ENCODE measurements around a stretch of chr21.

GRCh38 chr21:41583272-41584088 lies 75.5 kb upstream of the TMPRSS2 start:
- RRBS: no CpG with 5 or more reads among the region's 16 CpGs

DNA sequence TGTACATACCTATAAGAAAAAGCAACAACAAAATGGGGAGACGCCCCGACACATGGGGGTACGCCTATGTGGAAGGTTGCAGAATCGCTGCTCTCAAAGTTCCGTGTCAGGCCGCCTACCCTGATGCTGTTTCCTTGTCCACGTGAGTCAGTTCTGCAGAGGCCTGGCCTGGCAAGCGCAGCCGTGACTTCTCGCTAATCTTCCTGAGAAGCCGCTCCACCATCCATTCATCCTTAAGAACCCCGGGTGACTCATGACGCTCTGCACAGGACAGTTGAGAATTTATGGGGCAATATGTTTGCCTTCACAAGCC lies 122.2 kb upstream of the TMPRSS2 start:
- RRBS: no CpG with 5 or more reads among the region's 13 CpGs

DNA sequence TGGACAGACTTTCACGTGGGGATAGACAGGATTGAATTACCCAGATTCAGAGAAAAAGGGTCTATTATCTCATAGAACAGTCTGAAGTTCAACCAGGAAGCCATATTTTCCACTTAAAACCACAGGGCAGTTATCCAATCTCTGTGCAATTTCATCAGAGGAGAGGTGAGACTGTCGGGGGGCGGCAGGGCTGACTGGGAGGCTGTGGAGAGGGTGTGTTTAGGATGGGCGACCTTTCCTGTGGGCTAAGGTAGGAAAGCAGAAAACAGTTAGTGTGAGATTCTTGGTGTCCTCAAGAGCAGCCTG lies 124.4 kb downstream of the RIPK4 start:
- RRBS: no CpG with 5 or more reads among the region's 4 CpGs

DNA sequence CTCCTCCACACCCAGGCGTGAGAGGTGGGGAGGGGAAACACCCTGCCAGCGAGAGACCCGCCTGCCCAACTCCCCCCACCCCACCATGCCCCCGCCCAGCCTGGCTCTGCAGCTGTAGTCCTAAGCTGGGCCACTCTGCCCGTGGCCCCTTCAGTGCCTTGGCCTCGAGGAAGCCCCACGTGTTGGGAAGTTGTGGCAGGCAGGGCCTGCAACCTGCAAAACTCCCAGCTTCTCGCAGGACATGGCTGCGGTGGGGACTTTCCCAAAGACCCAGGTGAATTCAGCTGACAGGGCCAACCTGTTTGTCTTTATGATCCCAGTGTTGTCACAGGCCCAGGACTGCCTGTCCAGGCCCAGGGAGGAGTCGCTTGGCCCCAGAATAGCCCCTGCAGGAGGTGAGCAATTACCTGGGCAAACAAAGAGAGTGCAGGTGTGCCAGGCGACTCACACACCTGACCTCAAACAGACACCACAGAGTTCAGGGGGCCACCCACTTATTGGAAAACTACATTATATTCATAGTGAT lies 62.8 kb downstream of the RIPK4 start:
- RRBS: no CpG with 5 or more reads among the region's 11 CpGs

DNA sequence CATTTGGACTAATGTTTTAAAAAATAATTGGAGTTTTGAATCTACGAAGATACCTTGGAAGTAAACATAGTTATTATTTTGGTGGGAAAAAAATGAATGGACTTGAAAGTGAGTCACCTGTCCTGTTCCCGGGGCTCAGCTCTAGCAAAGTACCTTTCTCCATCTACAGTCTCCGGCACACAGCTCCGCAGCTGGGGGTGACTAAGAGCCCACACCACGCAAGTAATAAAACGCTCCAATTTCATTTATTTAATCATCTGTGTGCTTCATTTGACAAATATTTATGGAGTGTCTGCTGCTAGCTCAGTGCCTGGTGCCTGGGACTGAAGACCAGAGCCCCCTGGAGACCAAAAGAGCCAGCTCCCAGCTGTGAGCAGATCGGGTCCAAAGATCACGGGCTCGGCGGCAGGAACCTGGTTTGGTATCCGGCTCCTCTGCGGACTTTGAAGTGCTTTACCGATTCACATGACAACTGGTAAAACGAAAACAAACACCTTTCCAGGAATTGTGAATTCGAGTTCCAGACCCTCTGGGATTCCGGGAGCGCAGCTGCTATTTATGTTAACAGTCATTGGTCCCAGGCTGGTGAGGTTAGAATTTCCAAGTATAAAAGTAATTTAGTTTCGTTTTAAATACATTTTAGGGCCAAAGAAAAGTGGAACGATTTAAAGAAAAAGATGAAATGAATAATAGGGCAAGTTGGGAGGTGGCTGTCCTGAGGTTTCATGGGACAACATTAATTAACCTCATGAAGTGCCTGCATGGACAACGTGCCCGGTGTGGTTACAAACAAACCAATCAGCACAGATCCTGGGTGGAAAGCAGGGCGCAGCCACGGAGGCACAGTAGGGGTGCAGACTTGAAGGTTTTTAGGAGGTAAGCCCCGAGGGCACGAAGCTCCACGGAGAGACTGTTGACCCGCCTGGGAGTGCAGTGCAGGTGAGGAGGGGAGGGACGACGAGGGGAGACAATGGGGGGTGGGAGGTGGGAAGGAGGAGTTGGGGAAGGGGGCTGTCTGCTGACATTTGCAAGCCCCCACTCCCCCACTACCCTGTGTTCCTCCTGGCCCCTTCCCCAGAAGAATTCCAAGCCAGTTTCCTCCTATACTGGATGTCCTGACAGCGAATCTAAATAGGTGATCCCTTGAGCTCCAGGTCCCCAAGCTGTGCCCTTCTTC lies 2.0 kb upstream of the RIPK4 start:
- RRBS: 3% methylated on average over 5 of the region's 30 CpGs

DNA sequence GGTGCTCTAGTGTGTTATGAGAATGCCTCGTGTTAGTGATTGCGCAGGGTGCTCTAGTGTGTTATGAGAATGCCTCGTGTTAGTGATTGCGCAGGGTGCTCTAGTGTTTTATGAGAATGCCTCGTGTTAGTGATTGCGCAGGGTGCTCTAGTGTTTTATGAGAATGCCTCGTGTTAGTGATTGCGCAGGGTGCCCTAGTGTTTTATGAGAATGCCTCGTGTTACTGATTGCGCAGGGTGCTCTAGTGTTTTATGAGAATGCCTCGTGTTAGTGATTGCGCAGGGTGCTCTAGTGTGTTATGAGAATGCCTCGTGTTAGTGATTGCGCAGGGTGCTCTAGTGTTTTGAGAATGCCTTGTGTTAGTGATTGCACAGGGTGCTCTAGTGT lies 47.2 kb upstream of the RIPK4 start:
- RRBS: no CpG with 5 or more reads among the region's 14 CpGs

GRCh38 chr21:41920792-41921528 lies 32.9 kb downstream of the C2CD2 start:
- RRBS: no CpG with 5 or more reads among the region's 9 CpGs

- RRBS: no CpG with 5 or more reads among the region's 19 CpGs
Observed at GRCh38 chr21:41950797-41951752, 2.7 kb downstream of the C2CD2 start.

- RRBS: under 1% methylated on average over 49 of the region's 80 CpGs
Observed at GRCh38 chr21:42008956-42009795, 984 bp downstream of the ZBTB21 start.

GRCh38 chr21:42056400-42057532 lies 14.4 kb upstream of the UMODL1 start:
- RRBS: no CpG with 5 or more reads among the region's 31 CpGs

GRCh38 chr21:42057533-42058208 lies 13.4 kb upstream of the UMODL1 start:
- RRBS: no CpG with 5 or more reads among the region's 15 CpGs

- RRBS: no CpG with 5 or more reads among the region's 25 CpGs
Observed at GRCh38 chr21:42093769-42094683, 22.9 kb downstream of the UMODL1 start.

- RRBS: no CpG with 5 or more reads among the region's 24 CpGs
Observed at GRCh38 chr21:42221385-42222595, 2.9 kb downstream of the ABCG1 start.

- RRBS: no CpG with 5 or more reads among the region's 3 CpGs
Observed at GRCh38 chr21:42237663-42237946, 18.7 kb downstream of the ABCG1 start.

DNA sequence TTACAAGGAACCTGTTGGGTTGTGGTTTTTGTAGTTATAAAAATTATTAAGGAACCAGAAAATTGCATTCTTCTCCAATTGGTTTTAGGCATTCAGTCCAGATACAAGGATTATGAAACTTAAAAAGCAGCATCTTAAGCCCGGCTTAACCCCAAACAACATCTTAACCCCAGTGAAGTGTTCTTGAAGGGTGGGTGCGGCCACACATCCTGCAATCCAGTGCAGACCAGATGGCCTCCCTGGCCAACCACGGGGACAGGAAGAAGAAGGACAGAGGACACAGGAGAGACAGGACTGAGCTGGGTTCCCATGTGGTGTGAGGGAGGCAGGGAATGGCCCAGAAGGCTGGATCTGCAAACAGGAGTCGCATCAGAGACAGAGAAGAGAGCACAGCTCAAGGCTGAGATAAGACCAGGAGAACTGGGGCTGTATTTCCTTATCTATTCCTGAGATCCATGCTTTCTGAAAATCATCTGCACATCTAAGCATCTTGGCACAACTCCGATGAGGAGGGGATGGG lies 26.4 kb downstream of the ABCG1 start:
- RRBS: no CpG with 5 or more reads among the region's 5 CpGs

GRCh38 chr21:42300016-42300676 lies 15.1 kb downstream of the TFF3 start:
- RRBS: no CpG with 5 or more reads among the region's 9 CpGs

DNA sequence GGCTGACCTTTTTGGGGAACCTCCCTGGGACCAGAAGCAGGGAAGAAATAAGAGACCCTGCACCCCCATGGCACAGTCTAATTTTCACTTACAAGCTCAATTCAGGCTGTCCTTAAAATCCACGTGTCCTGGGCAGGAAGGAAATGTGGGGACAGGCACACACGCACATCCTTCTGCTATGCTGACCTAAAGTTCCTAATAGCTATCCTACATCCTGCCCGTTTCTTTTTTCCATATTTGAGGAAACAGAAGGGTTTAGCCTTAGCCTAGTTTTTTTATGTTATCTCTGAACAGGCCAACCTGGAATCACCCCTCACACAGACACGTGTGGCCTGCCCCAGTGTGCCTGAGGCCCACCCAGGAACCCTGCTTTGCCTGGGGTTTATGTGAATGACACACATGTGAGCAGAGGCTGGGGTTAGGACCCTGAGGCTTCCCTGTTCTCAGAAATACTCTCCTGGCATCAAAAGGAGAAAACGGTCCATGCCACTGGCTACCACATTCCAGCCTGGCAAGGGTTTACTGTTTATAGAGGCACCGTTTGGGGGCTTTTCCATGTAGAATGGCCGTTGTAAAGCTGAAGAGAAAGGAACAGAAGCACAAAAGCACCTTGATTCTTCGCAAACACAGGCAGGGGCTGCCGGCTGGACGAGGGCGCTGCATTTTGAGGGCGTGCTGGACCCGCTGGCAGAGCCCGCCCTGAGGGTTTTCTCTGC lies 13.3 kb downstream of the TFF3 start:
- RRBS: no CpG with 5 or more reads among the region's 14 CpGs

DNA sequence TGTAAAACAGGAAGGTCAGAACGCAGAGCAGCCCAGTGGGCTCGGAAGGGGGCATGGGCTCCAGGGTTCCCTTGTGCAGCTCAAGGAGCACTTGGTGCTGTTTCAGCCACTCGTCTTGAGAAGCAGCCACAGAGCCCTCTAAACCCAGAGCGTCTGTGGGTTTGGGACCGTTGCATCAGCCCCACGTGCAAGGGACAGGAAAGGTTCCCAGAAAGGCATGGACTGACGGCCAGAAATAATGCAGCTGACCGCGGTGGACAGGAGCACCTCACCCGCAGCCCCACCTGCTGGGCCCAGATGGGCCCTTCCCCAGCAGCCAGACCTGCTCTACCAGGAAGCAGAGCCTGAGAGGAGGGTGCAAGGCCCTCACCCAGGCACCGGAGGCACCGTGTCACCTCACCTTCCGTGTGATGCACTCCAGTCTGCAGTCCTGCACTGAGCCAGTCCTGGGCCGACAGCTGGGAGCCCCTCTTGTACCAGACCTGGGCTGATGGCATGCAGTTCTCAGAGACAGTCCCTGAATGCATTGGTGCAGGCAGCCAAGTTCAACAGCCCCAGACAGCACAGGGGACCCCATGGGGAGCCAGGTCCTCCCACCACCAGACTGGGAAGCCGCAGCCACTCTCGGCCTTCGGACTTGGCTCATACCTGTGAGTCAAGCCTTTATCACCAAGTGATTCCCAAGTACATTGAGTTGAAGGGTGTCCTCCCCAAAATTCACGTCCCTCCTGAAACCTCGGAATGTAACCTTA lies 4.8 kb upstream of the TFF3 start:
- RRBS: no CpG with 5 or more reads among the region's 19 CpGs

GRCh38 chr21:42388756-42389948 lies 6.7 kb downstream of the TMPRSS3 start:
- RRBS: 21% methylated on average over 2 of the region's 27 CpGs

DNA sequence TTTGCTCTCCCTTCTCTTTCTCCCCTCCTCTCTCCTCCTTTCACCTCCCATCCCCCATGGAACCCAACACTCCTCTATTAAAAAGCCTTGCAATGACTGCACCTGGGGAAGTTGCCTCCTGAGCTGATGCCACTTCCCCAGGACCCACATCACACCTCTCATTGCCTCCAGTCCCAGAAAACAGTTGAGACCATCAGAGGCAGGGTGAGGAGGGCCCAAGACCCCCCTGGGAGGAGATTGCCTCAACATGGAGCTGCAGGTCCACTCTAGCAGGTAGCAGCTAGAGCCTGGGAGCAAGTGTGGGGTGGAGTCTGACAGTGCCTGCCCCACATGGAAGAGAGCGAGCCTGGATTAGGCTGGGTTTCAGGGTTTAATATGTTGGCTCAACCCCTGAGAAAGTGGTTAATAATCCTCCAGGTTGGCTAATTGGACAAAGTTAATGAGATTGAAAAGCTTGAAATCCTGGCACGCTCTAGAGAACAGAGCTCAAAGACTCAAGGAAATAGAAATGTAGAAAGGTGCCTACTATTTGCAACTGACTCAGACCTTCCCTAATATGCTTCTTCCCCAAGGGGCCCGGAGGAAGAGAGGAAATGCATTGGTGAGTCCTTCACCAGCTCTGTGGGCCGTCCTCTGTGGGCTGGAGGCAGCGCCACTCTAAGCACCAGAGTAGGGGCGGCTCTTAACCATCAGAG lies 34.2 kb downstream of the RSPH1 start:
- RRBS: no CpG with 5 or more reads among the region's 6 CpGs

All from aortic smooth muscle cell (primary cell).